ENCODE measurements around a stretch of chr1.

DNA sequence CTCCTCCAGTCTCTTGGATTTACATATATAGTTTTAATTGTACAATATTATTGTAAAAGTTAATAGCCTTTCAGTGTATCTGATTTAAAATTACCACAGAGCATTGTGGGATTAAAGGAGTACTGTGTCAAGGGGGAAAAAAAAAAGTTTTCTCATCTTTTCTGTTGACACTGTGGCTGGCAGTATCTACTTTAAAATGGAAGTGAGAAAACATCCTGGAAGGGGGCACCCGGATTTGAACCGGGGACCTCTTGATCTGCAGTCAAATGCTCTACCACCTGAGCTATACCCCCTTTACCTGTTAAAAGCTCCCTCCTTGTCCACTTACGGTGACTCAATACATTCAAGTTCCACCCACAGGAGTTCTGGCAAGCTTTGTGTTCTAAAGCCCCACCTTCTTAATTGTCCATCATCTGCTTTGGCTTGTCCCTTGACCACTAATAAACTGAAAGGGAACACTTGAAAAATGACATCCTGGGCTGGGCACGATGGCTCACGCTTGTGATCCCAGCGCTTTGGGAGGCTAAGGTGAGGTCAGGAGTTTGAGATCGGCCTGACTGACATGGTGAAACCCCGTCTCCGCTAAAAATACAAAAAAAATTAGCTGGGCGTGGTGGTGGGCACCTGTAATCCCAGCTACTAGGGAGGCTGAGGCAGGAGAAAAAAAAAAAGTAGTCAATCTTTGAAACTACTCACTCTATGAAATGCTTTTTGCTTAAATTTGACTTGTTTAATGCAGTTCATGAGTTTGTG, 68.3 kb downstream of the FNBP1L start:
- RRBS, result no CpG with 5 or more reads among the region's 10 CpGs

DNA sequence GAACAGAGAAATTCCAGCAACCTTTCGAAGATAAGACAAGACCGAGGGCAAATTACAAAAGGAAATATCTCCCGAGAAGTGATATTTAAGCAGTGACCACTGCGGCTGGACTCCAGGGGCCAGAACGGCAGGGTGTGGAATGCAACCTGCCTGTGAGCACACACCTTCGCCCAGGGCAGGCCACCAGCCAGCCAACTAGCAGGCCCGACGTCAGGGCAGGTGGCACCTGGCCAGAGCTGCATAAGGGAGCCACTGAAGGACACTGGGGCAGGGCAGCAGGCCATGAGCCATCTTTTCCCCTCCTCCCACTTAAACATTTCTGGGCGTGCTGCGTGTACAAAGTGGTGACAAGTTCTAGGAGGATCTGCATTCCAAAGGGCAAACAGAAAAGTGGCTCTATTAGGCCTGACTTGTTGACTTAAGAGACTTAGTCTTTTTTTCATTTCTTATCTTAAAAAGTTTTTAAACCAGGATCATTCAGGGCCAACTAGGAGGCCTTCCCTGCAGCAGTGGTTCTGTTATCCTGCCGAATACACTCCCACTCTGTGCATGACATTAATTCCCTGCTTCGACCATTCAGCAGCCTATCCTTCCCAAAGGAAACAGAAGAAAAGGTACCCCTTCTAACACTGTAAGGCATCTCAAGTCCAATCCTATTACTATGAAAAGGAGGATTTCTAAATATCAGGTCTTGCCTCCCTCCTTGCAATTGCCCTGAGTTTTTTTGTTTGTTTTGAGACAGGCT, 96.4 kb downstream of the BCAR3 start:
- RRBS, result no CpG with 5 or more reads among the region's 12 CpGs

GRCh38 chr1:93597620-93598437, 83.8 kb downstream of the BCAR3 start:
- RRBS, result no CpG with 5 or more reads among the region's 12 CpGs

DNA sequence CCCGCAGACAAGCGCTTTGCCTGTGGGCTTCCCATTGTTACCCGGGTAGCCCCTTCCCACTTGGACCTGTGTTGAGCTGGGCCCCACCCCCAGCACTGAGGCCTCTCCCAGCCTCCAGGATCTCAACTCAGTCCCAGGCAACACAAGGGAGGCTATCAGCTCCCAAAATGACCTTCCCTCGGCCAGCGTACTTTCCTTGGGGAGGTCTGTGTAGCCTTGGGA, 1.3 kb downstream of the BCAR3 start:
- RRBS, result no CpG with 5 or more reads among the region's 5 CpGs

DNA sequence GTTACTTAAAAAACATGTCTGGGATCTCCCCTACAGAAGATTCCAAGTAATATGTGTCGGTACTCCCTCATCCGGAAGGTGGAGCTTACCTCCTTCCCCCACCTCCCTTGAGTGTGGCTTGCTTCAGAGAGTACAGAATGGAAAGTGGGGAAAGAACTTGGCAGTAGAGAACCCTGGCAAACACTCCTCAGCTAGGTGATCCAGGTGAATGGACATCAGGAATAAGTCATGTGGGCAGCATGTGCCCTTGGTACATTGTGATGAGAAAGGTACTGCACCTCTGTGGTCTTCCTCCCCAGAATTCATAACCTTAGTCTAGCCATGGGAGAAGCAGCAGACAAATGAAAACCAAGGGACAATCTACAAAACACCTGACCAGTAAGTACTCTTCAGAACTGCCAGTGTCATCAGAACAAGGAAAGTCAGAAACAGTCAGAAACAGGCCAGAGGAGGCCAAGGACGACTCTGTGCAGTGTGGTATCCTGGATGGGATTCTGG, 49.1 kb upstream of the BCAR3 start:
- RRBS, result no CpG with 5 or more reads among the region's 3 CpGs

- RRBS, result no CpG with 5 or more reads among the region's 6 CpGs
These were observed 77.4 kb upstream of the BCAR3 start for GRCh38 chr1:93758896-93759485.

- RRBS, result no CpG with 5 or more reads among the region's 8 CpGs
These were observed 93.5 kb upstream of the BCAR3 start for GRCh38 chr1:93775159-93775552.

DNA sequence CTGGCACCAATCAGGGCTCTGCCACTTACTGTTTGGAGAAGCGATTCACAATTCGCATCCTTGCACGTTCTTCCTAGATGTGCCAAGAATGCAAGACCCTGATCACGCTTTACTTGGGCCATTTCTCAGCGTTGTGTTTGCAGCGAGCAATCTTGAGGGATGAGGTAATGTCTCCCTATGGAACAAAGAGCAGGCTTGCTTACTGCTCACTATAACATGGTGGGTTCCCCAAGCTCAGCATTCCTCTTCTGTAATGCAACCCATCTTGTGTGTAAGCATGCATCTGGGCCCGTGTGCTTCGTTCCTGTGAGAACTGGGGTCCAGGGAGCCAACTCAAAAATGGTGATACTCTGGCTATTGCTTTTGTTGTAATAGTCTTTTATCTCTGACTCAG, 33.5 kb downstream of the DNTTIP2 start:
- RRBS, result no CpG with 5 or more reads among the region's 8 CpGs

GRCh38 chr1:93905630-93906260, 3.5 kb downstream of the GCLM start:
- RRBS, result no CpG with 5 or more reads among the region's 2 CpGs

- RRBS, result no CpG with 5 or more reads among the region's 5 CpGs
These were observed 98.5 kb downstream of the ABCA4 start for GRCh38 chr1:94022332-94022969.

GRCh38 chr1:94091947-94092397, 29.0 kb downstream of the ABCA4 start:
- RRBS, result no CpG with 5 or more reads among the region's 2 CpGs

DNA sequence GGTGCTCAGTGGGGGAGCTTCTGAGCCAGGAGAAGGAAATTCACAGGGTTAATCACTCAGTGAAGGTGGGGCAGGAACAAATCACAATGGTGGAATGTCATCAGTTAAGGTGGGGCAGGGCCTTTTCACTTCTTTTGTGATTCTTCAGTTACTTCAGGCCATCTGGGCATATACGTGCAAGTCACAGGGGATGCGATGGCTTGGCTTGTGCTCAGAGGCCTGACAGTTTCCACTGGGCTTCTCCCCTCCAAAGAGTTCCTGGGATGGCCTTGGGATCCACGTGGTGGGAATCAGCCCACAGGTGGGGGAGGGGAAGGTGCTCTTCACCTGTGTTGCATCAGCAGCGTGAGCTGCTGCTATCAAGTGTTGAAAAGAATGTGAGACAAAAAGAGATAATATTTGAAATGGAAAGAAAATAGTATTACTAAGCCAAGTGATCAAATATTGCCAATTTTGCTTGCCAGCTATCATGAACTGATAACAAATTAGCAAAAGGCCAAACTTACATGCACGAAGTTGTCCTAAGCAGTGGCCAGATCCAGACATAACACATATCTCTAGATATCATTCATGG, 116.2 kb upstream of the F3 start:
- RRBS, result no CpG with 5 or more reads among the region's 5 CpGs

GRCh38 chr1:94711206-94711622, 108.9 kb upstream of the SLC44A3 start:
- RRBS, result no CpG with 5 or more reads among the region's 3 CpGs

- RRBS, result no CpG with 5 or more reads among the region's 3 CpGs
These were observed 65.7 kb upstream of the SLC44A3 start for GRCh38 chr1:94754562-94754822.

DNA sequence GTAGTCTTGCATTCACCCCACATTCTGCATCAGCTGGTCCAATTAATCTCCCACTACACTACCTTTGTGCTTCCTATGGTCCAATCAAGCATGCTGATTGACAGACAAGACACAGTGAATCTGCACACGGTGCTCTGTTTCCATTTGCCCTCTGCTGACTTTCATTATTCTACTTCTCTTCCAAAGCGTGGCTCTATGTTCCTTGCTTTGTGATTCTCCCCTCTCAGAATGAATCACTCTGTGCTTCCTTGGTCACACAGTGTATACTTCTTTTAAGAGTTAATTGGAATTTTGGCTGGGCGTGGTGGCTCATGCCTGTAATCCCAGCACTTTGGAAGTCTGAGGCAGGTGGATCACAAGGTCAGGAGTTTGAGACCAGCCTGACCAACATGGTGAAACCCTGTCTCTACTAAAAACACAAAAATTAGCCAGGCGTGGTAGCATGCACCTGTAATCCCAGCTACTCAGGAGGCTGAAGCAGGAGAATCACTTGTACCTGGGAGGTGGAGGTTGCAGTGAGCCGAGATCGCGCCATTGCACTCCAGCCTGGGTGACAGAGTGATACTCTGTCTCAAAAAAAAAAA, 65.1 kb upstream of the SLC44A3 start:
- RRBS, result no CpG with 5 or more reads among the region's 7 CpGs

DNA sequence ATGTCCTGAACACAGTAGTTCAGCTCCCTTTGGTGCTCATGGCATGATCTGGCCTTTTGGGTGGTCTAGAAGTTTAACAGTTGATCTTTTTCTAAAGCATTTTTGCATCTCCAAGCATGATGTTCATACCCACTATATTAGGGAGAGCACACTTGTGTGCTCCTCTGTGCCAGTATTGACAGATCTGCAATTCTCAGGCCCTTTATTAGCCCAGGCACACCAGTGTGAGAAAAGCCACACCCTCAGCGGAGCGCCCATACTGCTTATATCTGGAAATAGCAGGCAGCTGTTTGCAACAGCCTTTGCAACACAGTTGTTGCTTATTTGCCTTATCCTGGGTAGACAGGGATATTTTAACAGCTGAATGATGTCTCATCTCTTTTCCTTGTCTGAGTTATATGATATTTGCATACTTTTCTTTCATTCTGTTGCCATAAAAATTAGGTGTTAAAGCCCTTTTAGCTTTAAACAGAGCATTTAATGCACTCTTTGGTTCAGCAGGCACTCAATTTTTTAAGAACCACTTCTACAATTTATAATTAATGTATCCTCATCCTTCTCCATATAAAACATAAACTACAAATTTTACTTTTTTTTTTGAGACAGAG, 34.0 kb downstream of the CNN3 start:
- RRBS, result no CpG with 5 or more reads among the region's 2 CpGs

DNA sequence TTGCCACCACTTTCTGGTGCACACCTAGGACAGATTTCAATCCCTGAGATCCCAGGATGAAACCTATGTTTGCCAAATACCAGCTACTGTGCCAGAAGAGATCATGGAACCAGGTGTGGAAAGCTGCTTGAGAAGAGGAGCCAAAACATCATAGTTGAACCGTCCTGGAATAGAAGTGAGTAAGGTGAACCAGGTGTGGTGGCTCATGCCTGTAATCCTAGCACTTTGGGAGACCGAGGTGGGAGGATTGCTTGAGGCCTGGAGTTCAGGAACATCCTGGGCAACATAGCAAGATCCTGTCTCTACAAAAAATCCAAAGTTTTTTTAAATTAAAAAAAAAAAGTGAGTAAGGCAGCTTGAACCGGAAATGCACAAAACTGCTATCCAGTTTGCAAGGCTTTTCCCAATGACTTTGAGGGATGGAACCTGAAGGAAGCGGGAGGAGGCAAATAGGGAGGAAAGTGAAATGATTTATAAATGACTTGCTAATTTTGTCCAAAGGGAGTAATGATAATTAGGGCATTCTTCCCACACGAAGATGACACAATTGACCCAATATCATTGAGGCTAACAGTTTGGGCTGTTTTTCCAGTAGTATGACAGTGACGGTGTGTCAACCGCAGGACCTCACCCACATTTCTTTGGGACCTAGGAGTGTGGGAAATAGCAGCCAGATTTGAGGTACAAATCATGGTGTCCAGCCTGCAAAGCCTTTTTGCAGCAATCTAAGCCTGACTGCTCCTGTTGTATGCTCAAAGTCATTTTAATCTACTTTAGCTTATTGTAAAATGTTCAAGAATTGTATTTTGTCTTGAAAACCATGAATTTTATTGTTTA, 1.5 kb upstream of the CNN3 start:
- RRBS, result no CpG with 5 or more reads among the region's 7 CpGs

DNA sequence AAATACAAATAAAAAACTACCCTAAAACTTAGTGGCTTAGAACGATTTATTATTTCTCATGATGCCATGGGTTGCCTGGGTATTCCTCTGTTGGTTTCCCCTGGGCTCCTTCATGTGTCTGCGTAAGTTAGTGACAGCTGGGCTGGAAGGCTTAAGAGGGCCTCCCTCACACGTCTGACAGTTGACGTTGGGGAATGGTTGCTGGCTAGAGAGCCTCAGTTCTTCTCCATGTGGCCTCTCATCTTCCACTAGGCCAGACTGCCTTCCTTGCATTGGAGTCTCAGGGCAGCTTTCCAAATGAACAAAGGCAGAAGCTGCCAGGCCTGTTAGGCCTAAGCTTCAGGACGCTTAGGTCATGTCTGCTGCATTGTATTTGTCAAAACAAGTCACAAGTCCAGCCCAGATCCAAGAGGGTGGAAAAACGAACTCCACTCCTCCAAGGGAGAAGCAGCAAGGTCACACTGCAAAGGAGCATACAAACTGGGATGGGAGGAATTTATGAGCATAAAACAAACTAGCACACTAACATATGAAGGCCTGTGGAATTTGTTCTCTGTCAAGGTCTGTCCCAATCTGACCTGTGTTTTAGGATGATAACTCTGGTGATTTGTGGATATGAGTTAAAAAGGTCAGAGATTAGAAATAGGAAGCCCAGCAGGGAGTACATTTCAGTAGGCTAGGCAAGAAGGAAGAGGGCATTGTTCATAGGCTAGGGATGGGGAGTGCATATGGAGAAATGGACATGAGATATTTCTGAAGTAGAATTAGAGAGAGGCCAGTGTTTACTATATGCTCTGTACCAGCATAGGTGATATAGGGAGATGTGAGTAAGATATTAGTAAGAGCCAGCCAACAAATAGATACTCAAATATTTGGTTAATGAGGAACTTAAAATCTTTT, 29.0 kb upstream of the CNN3 start:
- RRBS, result no CpG with 5 or more reads among the region's 6 CpGs

DNA sequence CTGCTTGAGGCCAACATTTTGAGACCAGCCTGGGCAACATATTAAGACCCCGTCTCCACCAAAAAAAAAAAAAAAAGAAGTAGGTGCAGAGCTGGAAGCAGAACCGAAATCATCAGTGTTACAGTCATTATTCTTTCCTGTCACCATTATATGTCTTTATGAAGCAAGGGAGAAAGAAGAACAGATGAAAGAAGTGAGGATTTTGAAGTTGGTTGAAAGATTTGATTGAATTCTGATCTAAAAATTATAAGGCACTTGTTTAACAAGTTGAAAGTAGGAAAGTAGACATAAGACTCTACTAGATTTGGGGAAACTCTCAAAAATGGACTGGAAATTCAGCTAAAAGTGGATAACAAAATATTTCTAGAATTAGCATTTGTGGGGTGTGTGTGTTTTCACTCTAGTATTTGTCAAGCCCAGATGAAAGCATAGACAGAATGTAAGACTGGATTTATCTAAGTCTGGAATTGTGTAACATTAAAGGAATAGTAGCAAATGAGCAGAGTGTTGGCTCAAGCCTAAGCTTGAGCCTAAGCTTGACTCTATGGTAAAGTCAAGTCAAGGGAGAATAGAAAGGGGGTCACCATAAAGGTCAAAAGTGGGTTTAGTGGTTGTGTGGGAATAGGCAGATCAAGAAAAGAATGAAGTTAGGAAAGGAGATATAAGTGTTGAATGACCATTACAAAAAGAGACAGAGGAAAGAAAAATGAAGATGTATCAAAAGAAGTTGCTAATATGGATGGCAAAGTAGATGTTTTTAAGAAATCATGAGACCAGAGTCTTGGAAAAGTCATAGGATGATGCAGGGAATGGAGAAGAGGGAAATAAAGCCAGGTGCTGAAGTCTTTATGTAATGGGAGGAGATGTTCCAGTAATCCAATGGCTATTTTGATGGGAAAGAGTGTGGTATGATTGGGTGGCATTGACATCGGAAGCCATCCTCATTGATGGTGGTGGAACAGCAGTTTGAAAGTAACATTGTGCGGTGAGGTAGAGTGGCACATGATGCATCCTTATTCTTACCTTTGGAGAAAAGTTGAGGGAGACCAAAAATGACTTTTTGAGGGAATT, 75.0 kb downstream of the PTBP2 start:
- RRBS, result no CpG with 5 or more reads among the region's 4 CpGs

DNA sequence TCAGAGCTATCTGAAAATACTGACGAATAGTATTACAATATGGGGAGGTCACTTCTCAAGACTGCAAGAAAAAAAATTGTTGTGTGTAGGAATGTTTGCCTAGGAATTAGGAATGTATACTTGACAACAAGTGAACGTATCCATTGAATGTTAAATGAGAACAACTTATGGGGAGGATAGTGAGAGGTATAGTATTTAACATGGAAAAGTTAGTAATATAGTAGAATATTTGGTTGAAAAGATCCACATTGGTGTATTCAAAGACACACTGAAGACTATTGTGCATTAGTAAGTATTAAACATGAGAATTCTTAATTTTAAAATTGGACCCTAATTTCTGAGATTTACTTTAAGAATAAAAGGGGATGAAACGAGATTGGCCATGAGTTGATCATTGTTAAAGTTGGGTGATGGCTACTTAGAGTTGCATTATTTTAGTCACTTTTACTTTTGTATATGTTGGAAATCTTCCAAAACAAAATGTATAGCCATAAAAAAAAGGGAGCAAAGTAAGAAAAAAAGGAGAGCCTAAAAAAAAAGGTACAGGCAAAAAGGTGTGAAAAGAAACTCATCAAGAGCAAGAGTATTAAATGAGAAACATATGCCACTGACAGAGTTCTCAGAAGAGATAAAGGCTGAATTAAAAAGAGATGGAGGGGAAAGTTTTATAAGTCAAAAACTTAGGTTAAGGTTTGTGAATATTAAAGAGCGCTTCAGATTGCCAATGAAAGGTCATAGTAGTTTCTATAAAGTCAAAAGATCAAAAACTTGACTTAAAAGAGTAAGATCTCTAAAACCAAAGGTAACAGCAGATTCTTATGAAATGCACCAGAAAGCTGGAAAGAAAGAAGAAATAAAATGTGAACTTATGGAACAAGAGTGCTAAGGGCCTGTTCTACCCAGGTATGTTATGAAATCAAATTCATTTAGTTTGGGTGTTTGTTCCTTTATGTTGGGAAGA, 81.6 kb downstream of the PTBP2 start:
- RRBS, result no CpG with 5 or more reads among the region's 4 CpGs